H7 (cell line): Measurements from ENCODE around the genes SPINK2, TECRL and UBA6.

- RAMPAGE, long total RNA: no peak
Observed at GRCh38 chr4:55949957-55950496, 1.3 kb downstream of the CEP135 start.

DNA sequence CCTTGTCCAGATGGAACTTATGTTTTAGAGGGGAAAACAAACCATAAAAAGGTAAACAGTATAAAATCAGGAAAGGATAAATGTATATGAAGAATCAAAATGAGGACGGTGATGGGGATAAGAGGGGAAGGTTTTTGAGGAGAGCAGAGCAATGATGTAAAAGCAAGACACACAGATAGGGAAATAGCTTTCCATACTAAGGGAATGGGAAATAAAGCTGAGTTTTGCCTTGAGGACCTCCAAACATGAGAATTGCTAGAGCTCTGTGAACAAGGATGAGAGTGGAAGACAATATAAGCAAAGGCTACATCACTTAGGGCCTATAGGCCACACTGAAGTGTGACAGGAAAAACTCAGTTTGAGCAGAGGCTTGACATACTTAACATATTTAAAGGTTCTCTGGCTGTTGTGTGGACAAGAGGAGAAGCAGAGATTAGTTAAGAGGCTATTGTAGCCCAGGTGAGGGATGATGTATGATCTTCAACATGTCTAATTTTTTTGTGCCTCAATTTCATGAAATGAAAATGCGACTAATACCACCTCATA lies 5.3 kb upstream of the SRP72 start:
- RAMPAGE, long total RNA: no peak

DNA sequence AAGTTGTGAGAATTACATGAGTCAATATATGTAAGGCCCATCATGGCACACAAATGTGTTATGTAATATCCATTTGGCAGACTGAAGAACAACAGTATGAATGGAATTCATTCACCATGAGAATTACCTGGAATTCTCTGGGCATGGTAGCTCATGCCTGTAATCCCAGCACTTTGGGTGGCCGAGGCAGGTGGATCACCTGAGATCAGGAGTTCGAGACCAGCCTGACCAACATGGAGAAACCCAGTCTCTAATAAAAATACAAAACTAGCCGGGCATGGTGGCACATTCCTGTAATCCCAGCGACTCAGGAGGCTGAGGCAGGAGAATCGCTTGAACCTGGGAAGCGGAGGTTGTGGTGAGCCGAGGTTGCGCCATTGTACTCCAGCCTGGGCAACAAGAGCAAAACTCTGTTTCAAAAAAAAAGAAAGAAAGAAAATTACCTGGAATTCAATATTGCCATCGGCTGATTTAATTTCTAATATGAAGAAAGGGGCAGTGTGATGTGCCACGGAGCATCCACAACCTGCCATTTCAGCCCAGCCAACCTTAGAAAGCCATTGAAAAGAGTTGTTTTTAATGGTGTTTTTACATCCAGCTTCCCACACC lies 4.7 kb upstream of the SRP72 start:
- RAMPAGE, long total RNA: no peak

- RAMPAGE, long total RNA: start-site peak on the minus strand at chr4:56821691-56821739, 14 reads
Observed at GRCh38 chr4:56821193-56821920, at the start of gene SPINK2. Gene SPINK2 (minus strand): TSS chr4:56821701.

GRCh38 chr4:56871459-56872082 lies 36.1 kb upstream of the REST start:
- RAMPAGE, long total RNA: no peak

DNA sequence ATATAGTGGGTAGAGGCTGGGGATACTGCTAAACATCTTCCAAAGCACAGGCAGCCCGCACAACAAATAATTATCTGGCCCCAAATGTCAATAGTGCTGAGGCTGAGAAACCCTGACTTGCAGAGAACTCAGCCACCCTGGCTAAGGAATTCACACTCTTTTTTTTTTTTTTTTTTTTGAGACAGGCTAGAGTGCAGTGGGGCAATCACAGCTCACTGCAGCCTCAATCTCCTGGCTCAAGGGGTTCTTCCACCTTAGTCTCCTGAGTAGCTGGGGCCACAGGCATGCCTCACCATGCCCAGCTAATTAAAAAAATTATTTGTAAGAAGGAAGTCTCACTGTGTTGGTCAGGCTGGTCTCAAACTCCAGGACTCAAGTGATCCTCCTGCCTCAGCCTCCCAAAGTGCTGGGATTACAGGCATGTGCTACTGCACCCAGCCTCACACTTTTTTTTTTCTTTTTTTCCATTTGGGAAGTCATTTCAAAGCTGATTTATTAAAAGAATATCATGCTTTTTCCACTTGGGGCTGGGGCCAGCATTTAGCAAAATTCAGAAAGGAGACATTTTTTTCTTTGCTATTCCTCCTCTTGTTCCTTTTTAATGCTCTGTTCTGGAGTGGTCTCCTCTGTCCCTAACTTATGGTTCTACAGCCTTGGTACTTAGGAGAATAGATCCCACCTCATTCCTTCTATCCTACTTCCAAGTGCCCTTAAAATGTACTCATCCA lies 61.0 kb downstream of the POLR2B start:
- RAMPAGE, long total RNA: no peak

GRCh38 chr4:57104151-57105168 lies 5.7 kb downstream of the IGFBP7 start:
- RAMPAGE, long total RNA: no peak

DNA sequence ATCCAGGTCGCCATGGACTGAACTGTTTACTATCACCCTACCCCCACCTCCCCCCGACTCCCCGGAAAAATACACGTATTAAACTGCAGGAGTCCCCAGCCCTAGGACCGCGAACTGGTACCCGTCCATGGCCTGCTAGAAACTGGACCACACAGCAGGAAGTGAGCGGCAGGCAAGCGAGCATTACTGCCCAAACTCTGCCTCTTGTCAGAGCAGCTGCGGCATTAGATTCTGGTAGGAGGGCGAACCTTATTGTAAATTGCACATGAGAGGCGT lies 405.8 kb upstream of the ADGRL3 start:
- RAMPAGE, long total RNA: no peak

GRCh38 chr4:63250160-63250751 lies 1159.0 kb downstream of the TECRL start:
- RAMPAGE, long total RNA: no peak

- RAMPAGE, long total RNA: no peak
Observed at GRCh38 chr4:63529467-63529983, 879.7 kb downstream of the TECRL start.

- RAMPAGE, long total RNA: no peak
Observed at GRCh38 chr4:64406902-64407430, 2.3 kb downstream of the TECRL start.

- RAMPAGE, long total RNA: no peak
Observed at GRCh38 chr4:64408915-64409916, at the start of gene TECRL. Gene TECRL (minus strand): TSS chr4:64409450.

DNA sequence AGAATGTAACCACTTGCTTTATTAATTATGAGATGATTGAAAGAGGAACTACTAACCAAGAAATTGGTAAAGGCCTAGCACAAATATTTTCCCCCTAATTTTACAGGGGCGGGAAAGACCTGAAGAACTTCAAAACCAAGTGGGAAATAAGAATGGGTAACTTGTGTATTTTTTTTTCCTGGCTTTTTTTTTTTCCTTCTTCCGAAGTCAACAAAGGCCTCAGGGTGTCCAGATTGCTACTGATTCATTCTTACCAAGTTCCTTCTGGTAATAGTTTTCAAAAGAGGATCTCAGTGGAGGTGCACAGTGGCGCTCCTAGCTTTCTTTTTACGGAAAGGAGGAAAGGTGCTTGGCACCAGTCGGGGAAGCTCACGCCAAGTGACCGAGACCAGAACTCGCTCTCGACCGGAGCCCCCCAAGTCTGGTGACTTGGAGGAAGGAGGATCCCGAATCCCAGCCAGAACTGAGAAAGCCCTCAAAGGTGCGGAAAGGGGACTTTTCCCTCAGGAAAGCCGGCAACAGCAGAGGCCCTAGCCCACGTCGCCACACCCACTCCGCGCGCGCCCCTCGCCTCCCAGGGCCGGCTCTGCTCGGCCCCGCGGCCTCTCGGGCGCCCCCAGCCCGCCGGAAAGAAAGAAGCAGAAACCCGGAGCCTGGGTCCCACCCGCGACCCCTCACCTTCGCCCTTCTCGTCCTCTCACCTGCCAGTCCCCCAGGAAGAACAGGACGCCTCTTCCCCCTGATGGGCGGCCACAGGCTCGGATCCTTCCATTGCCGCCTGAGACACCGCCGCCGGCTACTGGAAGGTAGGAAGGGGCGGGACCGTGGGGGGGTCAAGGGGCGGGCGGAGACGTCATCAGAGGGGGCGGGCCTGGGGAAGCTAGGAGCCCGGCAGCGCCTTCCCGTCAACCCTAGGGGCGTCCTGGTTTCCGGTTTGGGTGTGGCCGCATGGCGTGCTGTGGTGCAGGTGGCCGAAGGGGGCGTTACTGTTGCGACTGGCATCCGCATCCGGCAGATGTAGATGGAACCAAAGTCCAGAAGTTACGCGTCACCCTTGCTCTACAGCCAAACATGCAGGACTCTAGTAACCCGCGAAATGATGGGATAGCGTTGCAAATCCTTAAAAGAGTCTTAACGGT lies at the start of gene UBA6:
TSS of gene UBA6 (minus strand) at position 808 of the 1,139 bp plus-strand sequence.
- RAMPAGE, long total RNA: start-site peak on the minus strand centred at position 801 of the sequence, 20 bp wide, 126 reads

- RAMPAGE, long total RNA: no peak
Observed at GRCh38 chr4:68217642-68218310, 27.7 kb downstream of the TMPRSS11B start.

- RAMPAGE, long total RNA: no peak
Observed at GRCh38 chr4:68581479-68582152, 5.5 kb upstream of the UGT2B17 start.

GRCh38 chr4:68871538-68872305 lies 55.9 kb downstream of the UGT2B10 start:
- RAMPAGE, long total RNA: no peak

GRCh38 chr4:69056903-69057195 lies 39.4 kb upstream of the UGT2B7 start:
- RAMPAGE, long total RNA: no peak

DNA sequence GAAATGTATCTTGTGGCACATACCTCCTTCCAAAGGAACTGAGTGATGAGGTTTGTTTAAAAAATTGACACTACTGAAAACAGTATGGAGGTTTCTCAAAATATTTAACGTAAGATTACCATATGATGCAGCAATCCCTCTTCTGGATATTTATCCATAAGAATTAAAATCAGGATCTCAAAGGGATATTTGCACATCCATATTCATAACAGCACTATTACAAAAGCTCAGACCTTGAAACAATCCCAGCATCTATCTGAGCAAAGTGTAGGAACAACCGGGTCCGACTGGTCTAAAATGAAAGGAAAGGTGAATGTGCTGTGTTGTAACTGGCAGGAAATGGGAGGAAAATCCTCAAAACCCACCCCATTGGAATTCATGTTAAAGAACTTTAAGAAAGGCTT lies 38.9 kb upstream of the UGT2B7 start:
- RAMPAGE, long total RNA: no peak

DNA sequence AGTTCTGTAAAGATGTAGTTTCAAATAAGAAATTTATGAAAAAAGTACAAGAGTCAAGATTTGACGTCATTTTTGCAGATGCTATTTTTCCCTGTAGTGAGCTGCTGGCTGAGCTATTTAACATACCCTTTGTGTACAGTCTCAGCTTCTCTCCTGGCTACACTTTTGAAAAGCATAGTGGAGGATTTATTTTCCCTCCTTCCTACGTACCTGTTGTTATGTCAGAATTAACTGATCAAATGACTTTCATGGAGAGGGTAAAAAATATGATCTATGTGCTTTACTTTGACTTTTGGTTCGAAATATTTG lies 574 bp downstream of the UGT2B7 start:
- RAMPAGE, long total RNA: no peak

DNA sequence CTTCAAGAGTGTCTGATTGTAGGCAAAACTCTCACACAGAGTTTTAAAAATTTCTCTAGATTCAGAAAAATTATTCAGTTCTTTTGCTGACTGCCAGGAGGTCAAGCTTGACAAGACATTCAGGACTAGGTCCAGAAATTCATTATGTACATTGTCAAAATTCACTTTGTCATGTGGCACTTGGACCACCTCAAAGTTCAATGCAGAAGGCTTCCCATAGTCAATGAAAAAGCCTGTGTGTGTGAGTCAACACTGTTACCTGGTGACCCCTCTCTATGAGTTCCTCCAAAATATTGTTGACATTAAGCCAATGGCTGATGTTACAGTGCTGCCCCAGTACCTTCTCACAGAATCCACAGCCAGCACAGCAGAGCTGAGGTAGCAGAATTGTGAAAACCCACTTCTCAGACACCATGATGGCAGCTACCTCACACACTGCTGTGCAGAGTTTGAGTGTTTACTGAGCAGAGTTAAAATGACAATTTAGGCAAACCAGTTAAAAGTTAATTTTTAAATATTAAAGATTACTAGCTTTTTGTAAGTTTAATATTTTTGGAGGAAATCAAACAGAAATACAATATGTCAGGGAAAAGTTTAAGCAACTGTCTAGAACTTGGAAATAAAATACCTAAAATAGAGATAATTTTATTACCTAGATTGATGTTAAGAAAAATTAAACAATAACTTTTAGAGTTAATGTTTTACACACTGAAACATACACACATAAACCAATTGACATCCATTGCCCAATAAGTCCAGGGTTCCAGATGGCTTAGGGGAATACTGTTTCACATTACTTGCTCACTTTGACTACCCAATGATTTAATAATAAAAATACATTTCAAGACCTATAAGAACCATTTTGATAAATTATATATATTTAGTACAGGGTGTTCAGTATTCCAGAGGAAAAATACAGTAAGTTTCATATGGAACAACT lies 22.6 kb upstream of the UGT2B4 start:
- RAMPAGE, long total RNA: no peak